Esophagus muscularis mucosa (tissue), 4 donors: ENCODE measurements around a stretch of chr2.

- PRO-cap = bidirectional peak, plus-strand start at chr2:239308820, minus-strand start at chr2:239308719; bidirectional peak, plus-strand start at chr2:239309373, minus-strand start at chr2:239309212; unidirectional peak, minus-strand start at chr2:239309517
- RAMPAGE, long total RNA, 4 experiments = start-site peak on the minus strand in 4 of 4 experiments, at chr2:239309162-239309424 at its widest, 24 to 151 reads per replicate
These were observed 91.9 kb downstream of the HDAC4 start for GRCh38 chr2:239308651-239309587.

- PRO-cap = bidirectional peak, plus-strand start at chr2:239313169, minus-strand start at chr2:239312925
- RAMPAGE, long total RNA, 4 experiments = no peak in any of the 4 experiments
These were observed 88.0 kb downstream of the HDAC4 start for GRCh38 chr2:239312767-239313300.

DNA sequence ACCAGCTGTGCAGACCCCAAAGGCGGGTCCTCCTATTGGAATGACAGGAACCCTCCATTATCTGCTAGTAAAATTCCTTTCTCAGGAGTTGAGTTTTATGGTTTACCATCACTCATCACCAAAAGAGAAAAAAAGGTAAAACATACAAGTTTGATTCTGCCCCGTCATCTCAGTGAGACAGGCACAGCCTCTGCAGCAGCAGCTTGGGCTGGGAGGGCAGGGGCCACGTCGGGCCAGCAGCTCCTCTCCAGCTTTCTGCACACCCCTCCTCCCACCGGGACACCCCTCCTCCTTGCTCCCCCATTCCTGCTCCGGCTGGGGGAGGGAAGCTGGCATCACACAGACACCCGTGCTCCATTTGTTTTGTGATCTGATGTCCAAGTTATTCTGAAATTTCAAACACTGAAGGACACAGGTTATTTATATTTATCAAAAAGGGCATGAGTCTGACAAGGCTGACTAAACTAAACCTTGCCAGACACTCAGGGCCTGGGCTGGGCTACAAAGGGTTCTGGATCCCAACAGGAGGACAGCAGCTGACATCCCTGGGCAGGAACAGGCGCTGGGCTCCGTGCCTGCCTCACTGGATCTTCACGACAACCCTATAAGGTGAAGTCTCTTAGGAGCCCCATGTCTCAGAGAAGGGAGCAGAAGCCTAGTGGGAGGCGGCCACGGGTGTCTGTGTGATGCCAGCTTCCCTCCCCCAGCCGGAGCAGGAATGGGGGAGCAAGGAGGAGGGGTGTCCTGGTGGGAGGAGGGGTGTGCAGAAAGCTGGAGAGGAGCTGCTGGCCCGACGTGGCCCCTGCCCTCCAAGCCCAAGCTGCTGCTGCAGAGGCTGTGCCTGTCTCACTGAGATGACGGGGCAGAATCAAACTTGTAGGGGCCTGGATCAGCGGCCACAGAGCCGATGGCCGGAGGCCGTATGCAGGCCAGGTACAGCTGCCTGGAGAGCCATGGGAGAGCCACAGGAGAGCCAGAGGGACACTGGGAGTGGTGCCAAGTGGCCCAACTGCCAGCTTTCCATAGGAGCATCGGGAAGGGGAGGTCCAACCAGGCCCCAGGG is 71.3 kb downstream of the HDAC4 start:
- PRO-cap = bidirectional peak, plus-strand start at position 633 of the sequence, minus-strand start at position 557 of the sequence
- RAMPAGE, long total RNA, 4 experiments = no peak in any of the 4 experiments

GRCh38 chr2:239330294-239330652 is 70.5 kb downstream of the HDAC4 start:
- PRO-cap = unidirectional peak, minus-strand start at chr2:239330476
- RAMPAGE, long total RNA, 4 experiments = no peak in any of the 4 experiments

GRCh38 chr2:239637911-239638351 is 237.1 kb upstream of the HDAC4 start:
- PRO-cap = no peak
- RAMPAGE, long total RNA, 4 experiments = no peak in any of the 4 experiments

GRCh38 chr2:239745265-239745757 is 279.8 kb downstream of the NDUFA10 start:
- PRO-cap = no peak
- RAMPAGE, long total RNA, 4 experiments = no peak in any of the 4 experiments

GRCh38 chr2:239758041-239758736 is 267.0 kb downstream of the NDUFA10 start:
- PRO-cap = no peak
- RAMPAGE, long total RNA, 4 experiments = no peak in any of the 4 experiments

DNA sequence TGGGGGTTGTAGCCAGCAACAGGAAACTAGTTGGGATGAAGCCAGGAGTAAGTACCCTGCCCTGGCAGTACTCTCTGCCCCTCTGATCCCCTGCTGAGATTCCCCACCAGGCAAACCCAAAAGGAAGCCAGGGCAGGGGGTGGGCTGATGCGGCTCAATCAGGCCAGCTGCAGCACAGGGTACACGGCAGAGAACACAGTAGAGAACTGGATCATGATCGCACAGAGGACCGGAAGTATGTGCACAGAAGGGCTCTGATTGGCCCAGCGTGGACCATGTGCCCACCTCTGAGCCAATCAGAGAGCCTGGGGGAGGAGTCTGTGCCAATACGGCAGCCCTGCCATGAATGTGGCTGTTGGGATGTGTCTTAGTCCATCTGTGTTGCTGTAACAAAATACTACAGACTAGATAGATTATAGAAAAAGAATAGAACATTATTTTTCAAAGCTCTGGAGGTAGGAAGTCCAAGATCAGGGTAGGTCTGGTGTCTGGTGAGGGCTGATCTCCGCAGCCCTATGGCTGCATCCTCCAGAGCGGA is 132.0 kb downstream of the NDUFA10 start:
- PRO-cap = no peak
- RAMPAGE, long total RNA, 4 experiments = no peak in any of the 4 experiments

GRCh38 chr2:239997958-239998417 is 27.2 kb downstream of the NDUFA10 start:
- PRO-cap = no peak
- RAMPAGE, long total RNA, 4 experiments = no peak in any of the 4 experiments

GRCh38 chr2:240232495-240232874 is 92.0 kb upstream of the OTOS start:
- PRO-cap = no peak
- RAMPAGE, long total RNA, 4 experiments = no peak in any of the 4 experiments

DNA sequence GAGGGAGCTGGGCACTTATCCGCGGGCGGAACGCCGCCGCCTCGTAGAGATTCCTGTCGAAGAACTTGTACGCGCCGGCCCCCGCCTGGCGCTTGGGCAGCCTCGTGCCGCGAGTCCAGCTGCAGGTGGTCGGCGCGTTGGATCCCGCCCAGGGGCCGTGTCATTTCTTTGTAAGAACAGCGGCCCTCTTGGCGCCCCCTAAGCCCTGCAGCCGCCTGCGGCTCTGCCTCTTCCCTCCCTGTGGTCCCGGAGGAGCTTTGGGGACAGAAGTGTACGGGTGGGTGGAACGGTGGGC is 1.2 kb downstream of the GPC1 start:
- PRO-cap = no peak
- RAMPAGE, long total RNA, 4 experiments = no peak in any of the 4 experiments

- PRO-cap = no peak
- RAMPAGE, long total RNA, 4 experiments = no peak in any of the 4 experiments
These were observed 20.7 kb downstream of the GPC1 start for GRCh38 chr2:240455589-240457092.

DNA sequence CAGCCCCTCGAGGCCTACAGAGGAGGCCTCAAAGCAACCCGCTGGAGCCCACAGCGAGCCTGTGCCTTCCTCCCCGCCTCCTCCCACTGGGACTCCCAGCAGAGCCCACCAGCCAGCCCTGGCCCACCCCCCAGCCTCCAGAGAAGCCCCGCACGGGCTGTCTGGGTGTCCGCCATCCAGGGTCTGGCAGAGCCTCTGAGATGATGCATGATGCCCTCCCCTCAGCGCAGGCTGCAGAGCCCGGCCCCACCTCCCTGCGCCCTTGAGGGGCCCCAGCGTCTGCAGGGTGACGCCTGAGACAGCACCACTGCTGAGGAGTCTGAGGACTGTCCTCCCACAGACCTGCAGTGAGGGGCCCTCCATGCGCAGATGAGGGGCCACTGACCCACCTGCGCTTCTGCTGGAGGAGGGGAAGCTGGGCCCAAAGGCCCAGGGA is 31.2 kb downstream of the GPC1 start:
- PRO-cap = no peak
- RAMPAGE, long total RNA, 4 experiments = no peak in any of the 4 experiments

DNA sequence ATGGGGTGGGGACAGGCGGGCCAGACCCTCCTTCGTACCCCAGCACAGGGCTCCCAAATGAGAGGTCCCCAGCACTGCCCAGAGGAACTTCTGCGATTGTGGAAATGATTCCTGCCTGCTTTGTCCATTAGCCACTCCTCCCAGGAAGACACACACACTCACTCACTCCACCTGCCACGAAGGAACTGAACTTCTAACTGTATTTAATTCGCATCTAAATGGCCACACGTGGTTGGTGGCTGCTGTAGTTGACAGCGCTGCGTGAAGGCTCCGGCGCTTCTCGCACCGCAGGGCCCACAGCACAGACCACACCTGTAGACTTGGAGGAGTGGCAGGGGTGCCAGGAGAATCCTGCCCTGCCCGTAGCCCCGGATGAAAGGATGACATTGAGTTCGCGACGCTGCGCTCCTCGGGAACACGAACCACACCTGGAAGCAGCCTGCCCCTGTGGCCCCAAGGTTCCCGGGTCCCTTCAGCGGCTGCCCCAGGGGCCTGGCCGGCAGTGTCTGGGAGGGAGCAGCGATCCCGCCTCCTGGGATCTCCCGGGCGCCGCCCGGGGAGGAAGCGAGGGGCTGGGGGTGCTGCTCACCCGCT is 501 bp upstream of the RNPEPL1 start:
- PRO-cap = bidirectional peak, plus-strand start at position 538 of the sequence, minus-strand start at position 92 of the sequence
- RAMPAGE, long total RNA, 4 experiments = no peak in any of the 4 experiments

DNA sequence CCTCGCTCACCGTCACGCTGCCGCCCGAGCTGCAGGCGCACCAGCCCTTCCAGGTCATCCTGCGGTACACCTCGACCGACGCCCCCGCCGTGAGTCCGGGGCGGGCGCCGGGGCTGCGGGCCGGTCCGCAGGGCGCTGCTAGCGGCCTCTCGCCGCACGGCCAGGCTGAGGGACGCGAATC is 632 bp downstream of the RNPEPL1 start:
- PRO-cap = no peak
- RAMPAGE, long total RNA, 4 experiments = no peak in any of the 4 experiments

DNA sequence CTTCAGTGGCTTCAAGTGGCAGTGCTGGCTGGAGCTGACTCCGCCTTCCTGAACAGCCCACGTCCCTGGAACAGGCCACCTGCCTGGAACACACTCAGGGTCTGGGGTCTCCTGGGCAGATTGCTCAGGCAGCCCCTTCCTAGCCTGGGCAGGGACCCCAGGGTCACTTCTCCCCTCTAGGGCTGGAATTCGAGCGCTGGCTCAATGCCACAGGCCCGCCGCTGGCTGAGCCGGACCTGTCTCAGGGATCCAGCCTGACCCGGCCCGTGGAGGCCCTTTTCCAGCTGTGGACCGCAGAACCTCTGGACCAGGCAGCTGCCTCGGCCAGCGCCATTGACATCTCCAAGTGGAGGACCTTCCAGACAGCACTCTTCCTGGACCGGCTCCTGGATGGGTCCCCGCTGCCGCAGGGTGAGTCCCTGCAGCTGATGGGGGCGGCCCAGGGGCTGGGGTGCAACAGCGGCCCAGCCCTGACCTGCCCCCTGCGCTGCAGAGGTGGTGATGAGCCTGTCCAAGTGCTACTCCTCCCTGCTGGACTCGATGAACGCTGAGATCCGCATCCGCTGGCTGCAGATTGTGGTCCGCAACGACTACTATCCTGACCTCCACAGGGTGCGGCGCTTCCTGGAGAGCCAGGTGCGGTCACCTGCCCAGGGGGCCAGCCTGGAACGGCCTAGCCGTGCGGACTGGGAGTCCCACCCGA is 8.2 kb downstream of the RNPEPL1 start:
- PRO-cap = no peak
- RAMPAGE, long total RNA, 4 experiments = no peak in any of the 4 experiments

DNA sequence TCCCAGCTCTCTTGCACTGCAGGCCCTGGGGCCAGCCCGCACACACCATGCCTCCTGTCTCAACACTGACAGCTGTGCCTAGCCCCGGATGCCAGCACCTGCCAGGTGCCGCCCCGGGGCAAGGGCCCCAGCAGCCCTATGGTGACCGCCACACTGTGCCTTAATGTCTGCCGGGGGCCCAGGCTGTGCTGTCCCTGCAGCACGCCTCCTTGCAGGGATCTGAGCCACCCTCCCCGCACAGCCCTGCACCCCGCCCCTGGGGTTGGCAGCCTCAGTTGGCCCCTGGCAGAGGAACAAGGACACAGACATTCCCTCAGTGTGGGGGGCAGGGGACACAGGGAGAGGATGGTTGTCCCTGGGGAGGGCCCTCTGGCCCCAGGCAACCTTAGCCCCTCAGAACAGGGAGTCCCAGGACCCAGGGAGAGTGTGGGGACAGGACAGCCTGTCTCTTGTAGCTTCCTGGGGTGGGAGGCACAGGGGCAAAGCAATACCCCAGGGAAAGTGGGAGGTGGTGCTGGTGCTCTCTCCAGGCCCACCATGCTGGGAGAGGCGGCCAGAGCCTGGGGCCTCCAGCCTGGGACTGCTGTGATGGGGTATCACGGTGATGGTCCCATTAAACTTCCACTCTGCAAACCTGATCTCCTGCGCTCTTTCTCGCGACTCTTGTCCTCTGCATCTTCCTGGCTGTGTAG is 8.3 kb upstream of the CAPN10 start:
- PRO-cap = no peak
- RAMPAGE, long total RNA, 4 experiments = no peak in any of the 4 experiments

GRCh38 chr2:240781783-240782426 is 38.1 kb downstream of the KIF1A start:
- PRO-cap = no peak
- RAMPAGE, long total RNA, 4 experiments = no peak in any of the 4 experiments

DNA sequence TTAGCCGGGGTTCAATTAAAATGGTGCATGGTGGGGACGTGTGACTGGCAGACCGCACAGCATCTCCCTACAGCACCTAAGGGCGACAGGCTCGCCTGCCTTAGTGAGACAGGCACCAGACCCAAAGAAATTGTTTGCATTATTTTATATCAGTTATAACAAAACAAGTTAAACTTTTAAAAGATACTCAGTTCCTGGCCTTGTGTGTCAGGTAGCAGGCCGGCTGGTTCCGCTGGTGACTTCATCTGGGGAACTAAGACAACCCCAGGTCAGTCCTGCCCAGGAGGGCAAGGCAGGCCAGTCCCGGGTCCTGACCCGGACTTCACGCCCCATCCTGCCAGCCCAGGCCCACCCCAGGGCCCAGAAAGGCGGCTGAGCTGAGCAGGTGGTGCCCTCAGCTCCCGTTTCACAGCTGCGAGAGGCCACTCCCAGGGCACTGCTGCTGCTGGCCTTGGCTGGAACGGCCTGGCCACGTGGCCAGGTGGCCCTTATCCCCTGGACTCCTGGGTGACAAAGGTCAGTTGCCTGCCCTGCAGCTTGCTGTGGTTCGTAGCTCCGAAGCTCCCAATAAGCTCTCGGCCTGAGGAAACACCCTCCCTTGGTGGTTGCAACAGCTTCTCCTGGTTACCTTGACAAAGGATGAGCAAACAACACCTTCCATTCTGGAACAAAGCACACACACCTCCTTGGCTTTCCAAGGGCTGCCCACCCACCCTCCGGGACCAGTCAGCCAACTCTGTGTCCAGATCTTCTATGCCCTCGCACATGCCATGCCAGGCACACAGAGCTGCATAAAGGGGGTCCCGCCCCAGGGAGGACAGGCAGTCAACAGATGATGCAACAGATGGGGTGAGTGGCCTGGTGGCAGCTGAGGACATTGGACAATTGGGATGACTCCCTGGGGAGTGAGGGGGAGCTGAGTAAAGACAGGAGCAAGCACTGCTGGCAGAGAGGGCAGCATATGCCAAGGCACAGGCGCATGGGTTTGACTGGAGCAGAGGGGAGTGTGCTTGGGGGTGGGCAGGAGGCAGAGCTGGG is 11.3 kb upstream of the AGXT start:
- PRO-cap = no peak
- RAMPAGE, long total RNA, 4 experiments = no peak in any of the 4 experiments

DNA sequence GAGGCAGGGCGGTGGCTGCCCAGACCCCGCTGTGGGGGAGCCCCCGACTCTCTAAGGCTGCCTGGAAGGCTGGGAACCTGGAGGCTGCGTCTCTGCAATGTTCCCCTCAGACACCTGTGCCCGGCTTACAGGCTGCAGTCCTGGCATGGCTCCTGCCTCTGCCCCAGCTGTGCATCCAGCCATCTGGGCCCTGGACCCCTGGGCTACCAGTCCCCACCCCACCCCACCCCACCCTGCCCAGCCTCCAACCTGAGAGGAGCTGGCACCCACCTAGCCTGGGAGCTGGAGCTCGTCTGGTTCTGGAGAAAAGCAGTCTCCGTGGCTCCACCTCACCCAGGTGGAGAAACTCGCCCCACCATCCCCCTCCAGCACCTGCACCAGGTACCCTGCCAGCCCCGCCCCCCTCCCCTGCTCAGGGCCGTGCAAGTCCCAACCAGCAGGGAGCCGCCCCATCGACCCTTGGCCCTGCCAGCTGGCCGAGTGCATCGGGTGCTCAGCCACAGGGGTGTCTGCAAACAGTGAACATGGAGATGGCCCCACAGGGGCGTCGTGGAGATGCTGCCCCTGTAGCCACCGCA is 672 bp upstream of the MAB21L4 start:
- PRO-cap = no peak
- RAMPAGE, long total RNA, 4 experiments = no peak in any of the 4 experiments